ENCODE measurements around the genes NDUFB7, OR1I1, BRD4 and WIZ.

DNA sequence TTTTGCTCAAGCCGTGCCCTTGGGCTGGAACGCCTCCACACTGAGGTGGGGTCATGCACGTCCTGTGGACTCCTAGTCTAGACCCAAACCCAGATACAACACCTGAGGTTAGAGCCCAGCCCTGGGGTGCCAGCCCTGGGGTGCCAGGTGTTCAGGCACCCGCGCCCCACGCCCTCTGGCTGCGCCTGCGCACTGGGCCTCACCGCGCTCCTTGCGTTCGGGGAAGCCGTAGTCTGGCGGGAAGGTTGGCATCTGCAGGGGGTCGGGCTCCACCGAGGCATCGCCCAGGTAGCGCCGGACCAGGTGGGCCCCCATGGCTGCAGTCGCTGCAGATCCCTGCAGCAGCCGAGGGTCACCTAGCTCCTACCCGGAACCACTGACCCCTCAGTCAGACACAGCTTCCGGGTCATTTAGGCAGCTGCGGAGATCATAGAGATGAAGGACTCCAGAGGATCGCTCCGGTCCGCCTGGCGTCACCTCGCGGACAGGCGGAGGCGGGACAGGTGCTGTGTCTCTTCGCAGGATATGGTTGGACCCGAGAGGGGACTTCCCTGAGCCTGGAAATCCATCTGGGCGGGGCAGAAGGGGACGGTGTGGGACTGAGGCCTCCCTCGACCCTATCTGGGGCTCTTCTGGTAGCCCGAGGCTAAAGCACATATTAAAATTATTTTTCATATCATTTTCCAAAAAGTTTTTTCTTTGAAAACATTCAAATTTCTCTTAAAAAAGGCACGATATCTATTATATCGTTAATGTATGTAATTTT, at the start of gene NDUFB7:
TSS of gene NDUFB7 (minus strand) at position 381 of the 766 bp plus-strand sequence.
- PRO-cap, 2 experiments: peak in 2 of 2 experiments; most common minus-strand start position 177 of the sequence (in 2)

- PRO-cap, 2 experiments: no peak in any of the 2 experiments
Observed at GRCh38 chr19:14577700-14578464, 5.0 kb upstream of the CLEC17A start.

DNA sequence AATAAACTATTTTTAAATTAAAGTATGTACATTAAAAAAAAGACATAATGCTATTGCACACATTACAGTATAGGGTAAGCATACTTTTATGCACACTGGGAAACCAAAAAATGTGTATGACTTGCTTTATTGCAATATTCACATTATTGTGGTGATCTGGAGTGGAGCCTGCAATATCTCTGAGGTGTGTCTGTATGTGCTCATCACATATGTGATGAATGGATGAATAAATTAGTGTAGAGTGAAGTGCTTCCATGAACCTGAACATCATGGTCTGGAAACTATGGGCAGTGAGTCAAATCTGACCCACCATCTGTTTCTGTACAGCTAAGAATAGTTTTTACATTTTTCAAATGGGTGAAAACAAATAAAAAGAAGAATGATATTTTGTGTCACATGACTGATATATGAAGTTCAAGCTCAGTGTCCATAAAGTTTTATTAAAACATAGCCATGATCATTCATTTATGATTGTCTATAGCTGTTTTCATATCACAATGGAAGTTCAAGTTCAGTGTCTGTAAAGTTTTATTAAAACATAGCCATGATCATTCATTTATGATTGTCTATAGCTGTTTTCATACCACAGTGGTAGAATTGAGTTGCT, 42.5 kb downstream of the ZNF333 start:
- PRO-cap, 2 experiments: no peak in any of the 2 experiments

- PRO-cap, 2 experiments: no peak in any of the 2 experiments
Observed at GRCh38 chr19:14735044-14735866, 43.1 kb downstream of the ADGRE2 start.

- PRO-cap, 2 experiments: no peak in any of the 2 experiments
Observed at GRCh38 chr19:14743148-14743985, 35.0 kb downstream of the ADGRE2 start.

DNA sequence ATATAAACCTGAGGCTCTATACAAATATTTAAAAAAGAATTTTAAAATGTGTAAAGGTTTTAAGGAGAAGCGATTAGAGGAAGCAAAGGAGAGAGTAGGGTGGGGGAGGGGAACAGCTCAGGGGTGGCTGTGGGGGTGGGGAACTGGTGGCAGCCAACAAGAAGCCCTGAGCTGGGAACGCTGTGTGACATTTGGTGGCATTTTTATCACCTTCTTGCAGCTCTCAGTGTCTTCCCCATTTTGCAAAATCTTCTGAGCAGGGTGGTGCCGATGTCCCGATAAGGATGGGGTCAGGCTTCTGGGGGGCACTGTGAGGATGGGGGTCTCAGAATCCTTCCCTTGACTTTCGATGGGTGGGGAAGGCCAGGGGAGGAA, 5.2 kb upstream of the ADGRE2 start:
- PRO-cap, 2 experiments: no peak in any of the 2 experiments

GRCh38 chr19:15081923-15082379, at the start of gene OR1I1:
Gene OR1I1 (plus strand): TSS chr19:15082211.
- PRO-cap, 2 experiments: no peak in any of the 2 experiments

GRCh38 chr19:15159776-15160716, 34.5 kb upstream of the ILVBL start:
- PRO-cap, 2 experiments: no peak in any of the 2 experiments

GRCh38 chr19:15186904-15187372, 13.9 kb downstream of the NOTCH3 start:
- PRO-cap, 2 experiments: no peak in any of the 2 experiments

DNA sequence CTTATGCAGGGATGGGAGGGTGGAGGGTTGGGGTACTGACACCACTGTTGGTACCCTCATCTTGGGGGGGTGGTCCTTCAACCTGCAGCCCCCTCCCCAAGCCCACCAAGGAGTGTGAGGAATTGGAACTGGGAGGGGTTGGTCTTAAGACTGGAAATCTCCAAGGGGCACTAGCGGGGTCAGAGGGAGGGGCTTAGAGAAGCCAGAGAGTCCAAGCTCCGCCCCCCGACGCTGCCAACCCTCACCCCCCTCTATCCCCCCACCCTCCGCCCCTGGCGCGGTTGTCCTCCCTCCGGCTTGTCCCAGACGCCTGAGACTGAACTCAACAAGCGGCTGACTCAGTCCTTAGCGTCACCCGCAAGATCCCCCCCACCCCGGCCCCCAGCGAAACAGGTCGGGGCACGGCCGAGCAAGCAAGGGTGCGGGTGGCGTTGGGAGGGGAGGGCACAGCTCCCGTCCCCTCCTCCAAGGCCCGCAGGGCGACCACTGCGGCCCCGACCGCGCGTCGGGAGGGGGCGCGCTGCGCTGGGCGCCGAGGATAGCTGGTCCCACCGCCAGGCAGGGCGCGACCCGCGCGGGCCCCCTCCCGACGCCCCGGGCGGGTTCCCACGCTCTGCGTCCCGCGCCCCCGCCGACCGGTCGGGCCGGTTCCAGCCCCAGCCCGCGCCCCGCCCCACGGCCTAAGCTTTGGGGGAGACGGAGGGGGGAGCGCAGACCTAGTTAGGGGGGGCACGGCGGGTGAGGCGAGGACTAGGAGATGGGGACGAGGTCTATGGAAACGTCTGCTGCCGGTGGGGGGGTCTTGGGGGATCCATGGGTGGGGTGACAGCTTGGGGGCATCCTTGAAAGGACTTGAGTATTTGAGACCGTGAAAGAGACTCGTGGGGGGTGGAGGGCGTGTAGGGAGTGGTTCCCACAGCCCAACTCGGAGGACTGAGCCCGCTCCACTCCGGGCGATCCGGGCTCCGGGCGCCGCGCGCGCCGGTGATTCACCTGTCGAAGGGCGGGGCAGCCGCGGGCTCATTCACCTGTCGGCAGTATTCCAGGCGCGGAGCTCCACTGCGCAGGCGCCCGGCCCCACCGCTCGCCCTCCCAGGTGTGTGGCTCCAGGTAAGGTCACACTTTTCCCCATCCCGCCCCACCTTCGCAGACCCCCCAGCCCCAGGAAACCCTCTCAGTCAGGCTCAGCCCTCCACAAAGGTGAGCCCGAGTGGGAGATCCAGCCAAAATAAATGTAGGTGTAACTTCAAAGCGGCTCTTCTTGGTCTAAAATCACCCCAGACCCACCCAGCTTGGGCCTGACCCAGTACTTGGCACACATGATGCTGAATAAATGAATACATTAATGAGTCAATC, 5.1 kb downstream of the NOTCH3 start:
- PRO-cap, 2 experiments: no peak in any of the 2 experiments

- PRO-cap, 2 experiments: no peak in any of the 2 experiments
Observed at GRCh38 chr19:15210107-15210775, 9.4 kb upstream of the NOTCH3 start.

- PRO-cap, 2 experiments: no peak in any of the 2 experiments
Observed at GRCh38 chr19:15236328-15236919, 4.2 kb upstream of the EPHX3 start.

DNA sequence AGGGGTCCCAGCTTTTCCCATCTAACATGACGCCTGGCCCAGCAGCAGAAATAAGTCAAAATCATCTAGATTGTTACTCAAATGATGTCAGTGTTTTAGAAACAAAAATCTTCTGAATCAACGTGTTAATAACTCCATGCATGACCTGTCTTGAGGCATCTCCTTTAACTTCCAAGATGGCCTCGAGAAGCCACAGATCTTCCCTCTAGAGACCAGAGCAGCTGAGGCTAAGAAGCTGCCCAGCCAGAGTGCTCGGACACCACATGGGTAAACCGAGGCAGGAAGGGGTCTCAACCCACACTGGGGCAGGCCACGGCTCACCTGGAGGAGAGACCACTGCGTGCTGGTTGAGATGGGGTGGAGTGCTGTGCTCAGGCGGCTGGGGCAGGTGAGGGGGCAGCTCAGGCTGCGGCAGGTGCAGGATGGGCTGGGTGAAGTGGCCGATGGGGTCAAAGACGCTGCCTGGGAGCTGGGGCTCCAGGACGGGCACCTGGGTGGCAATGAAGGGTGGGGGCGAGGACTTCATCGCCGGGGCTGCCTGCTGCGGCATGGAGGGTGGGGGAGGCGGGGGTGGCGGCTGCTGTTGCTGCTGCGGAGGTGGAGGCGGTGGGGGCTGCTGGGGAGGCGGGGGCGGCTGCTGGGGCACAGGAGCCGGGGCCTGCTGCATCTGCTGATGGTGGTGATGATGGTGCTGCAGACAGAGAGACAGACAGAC, 11.8 kb upstream of the EPHX3 start:
- PRO-cap, 2 experiments: no peak in any of the 2 experiments

DNA sequence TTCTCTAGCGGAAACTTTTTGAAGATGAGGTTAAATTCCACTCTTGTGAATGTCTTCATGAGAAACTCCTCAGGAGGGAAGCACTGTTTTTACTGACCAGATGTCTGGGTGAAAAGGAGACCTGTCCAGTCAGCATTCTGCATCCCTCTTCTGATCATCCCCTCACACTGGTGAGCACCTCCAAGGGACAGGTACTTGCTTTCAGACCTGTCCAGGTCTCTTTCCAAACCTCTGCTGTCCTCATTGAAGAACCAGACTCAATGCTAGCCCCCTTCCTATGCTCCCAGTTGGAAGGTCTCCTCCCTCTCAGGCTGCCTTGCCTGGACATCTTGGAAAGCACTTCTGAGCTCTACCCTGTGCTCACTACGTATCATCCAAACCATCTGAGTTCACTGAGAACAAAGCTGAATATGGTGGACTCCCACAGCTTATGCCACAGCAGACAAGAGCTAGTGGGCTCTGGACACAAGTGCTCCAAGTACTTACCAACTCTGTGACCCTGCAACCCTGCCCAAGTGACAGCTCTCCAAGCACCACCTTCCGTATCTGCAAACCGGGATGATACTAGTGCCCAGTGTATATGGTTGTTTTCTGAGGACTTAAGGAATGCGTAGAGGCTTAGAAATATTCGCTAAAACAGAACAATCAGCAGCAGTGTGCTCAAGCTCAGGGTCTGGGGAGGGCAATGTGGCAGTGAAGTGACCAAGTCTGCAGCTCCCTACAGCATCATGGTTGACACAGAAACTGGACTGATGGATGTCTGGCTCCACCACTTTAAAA, 15.5 kb downstream of the BRD4 start:
- PRO-cap, 2 experiments: no peak in any of the 2 experiments

GRCh38 chr19:15332390-15332899, at the start of gene BRD4:
Gene BRD4 (minus strand): TSS chr19:15332539.
- PRO-cap, 2 experiments: peak in 2 of 2 experiments; most common plus-strand start chr19:15332613 (in 1); most common minus-strand start chr19:15332491 (in 1)

DNA sequence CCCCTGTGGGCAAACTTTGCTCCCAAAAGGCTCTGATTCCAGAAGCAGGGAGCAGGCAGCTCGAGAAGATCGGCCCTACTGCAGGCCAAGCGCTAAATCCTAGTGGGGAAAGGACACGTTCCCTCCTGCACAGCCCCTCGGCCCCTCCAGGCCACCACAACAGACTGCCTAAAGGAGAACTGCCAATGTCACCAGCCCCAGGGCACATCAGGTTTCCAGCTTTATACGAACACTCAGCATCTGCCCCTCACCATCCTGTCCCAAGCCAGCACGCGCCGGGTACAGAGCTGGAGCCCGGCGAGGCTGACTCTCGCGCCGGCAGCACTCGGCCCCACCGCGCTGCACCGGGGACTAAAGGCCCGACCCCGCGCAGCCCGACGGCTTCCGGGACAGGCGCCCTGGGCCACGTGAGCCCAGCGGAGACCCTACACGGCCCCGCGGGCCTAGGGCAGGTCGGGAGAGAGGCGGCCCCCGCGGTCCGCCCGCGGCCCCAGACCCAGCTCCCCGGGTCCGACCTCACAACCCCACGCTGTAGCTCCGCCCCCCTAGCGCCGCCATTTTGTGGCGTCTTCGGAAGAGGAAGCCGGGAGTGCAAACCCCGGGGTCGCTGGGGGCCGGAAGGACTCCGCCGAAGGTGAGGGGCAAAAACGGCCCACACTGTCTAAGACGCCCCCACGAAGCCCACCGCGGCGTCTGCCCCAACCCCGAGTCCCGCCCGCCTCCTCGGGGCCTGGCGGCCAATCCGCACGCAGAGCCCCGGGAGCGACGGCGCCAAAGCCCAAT, 621 bp downstream of the AKAP8 start:
- PRO-cap, 2 experiments: peak in 2 of 2 experiments; most common plus-strand start position 589 of the sequence (in 2); most common minus-strand start position 510 of the sequence (in 1)

DNA sequence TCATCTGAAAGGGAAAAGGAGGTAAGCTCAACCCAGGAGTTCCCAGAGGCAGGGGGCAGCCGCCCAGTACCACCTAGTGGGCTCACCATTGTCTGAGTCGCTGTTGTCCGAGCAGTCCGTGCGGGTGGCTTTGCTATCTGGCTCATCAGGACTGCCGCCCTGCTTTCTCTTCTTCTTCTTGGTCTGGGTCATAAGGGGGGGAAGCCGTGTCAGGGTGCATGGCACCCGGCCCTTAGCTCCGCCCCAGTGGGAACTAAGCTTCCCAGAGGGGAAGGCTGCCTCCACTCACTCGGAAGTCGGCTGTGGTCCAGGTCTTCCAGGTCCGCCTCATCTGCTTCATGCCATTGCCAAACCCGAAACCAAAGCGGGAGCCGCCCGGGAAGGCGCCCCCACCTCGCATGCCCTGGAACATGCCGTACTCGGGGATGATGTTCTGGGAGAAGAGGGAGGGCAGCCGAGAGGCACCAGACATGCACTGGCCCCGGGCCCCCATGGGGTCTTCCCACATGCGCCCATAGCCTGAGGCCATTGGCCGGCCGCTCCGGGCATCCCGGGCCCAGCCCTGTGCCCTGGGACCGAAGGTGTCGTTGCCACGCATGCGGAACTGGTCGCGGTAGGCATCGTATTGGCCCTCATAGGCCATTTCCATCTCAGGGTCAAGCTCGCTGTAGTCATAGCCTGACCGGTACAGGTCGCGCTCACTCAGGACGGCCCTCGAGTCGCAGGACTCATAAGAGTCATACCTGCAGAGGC, 17.8 kb downstream of the AKAP8L start:
- PRO-cap, 2 experiments: no peak in any of the 2 experiments

- PRO-cap, 2 experiments: no peak in any of the 2 experiments
Observed at GRCh38 chr19:15417490-15417969, 1.3 kb downstream of the AKAP8L start.

DNA sequence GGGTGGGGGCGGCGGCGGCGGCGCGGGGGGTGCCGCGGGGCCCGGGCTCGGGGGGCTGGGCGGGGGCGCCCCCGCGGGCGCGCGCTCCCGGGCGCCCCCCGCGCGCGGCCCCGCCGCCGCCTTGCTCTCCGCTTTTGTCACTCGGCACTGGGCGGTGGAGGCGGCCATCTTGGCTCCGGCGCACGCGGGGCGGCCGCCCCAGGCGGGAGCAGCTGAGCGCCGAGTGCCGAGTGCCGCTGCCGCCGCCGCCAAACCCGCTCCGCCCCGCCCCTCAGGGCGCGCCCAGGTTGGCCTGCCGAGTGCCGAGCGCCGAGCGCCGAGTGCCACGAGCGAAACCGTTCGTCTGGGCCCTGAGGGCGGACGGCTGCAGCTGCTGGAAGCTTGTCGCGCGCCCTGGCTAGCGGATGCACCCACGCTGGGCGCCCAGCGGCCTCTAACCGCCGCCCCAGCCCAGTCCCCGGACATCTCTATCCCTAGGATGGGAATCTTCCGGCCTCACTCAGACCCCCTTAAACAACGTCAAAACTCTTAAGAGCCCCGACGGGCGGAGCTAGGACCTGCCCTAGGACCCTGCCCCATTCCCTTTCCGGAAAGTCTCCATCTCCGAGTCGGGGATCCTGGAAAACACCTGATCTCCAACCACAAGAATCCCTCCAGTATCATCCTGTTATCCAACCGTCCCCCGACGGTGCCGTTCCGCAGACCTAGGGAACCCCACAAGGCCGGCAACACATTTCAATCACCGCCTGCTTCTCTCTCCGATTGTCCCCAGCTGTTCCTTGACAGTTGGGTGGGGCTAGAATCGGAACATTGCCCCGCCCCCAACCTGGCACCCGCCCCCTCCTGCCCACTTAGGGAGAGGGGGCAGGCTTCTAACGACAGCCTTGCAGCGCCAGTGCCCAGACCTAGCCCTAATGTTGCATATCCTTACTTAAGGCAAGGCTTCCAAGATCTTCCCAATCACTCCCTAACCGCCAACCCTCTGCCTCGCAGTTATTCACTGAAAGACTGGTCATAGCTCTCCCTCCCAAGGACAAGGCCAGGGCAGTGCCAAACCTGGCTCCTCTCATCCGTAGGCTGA, 14.1 kb upstream of the AKAP8L start:
- PRO-cap, 2 experiments: peak in 2 of 2 experiments; most common plus-strand start position 298 of the sequence (in 2); most common minus-strand start position 225 of the sequence (in 2)

DNA sequence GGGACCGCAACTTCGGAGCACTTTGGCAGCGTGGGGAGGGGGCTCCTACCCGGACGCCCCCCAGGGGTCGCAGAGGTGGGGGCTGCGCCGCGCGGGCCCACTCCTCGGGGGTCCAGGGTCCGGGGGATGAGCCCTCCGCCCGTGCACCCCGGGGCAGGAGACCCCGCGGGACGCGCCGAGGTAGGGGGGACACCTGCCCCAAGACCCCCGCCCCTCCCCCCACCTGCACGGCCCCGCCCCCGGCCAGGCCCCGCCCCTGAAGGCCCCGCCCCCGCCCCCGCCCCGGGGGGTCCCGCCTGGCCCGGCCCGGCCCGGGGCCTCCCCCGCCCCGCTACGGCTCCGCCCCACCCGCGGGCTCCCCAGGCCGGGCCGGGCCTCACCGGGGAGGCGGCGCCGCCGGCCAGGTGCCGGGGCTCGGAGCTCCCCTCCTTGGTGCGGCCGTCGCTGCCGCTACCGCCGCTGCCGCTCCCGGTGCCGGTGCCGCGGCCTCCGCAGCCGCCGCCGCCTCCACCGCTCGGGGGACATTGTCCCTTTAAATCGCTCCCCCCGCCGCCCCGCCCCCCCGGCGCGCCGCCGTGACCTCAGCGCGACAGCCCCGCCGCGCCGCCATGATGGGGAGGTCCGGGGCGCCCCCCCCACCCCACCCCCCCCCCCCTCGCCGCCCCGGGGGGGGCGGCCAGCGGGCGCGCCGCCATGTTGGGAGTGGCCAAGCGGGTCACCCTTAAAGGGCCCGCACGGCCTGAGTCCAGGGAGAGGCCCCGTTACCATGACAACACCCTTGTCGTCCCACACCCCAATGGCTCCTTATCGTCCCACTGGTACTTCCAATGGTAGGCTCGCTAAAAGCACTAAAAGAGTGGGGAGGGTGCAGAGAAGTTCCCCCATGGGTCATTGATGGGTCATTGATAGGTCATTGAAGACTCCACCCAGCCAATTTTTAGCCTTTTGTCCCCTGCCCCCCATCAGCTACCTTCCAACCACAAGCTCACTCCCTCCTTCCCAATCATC, at the start of gene WIZ:
TSS of gene WIZ (minus strand) at position 539 of the 1,008 bp plus-strand sequence.
- PRO-cap, 2 experiments: peak in 2 of 2 experiments; most common plus-strand start position 347 of the sequence (in 1); most common minus-strand start position 526 of the sequence (in 2)

Data from right ventricle myocardium (tissue), 1 donor.